ENCODE data around the genes ZNF501, TMEM42 and LTF.

DNA sequence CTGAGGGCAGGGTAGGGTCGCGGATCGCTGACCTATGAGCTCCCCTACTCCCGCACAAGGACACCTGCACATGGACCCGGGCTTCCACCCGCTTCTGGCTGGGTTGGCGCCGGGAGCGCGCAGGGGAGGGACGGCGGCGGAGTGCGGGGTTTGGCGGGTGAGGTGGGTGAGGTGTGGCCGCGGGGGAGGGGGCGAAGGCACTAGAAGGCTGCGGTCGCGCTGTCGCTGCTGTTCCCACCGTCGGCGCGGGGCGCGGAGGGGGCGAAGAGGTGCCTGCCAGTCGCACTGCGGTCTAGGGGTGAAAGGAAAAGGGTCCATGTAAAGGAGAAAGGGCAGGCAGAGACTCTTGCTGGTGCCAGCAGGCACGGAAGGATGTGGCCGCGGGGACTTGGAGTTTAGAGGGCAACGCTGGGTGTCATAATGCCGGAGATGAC lies 246.0 kb upstream of the TOPAZ1 start:
- RRBS, result 67% methylated on average over 2 of the region's 36 CpGs

DNA sequence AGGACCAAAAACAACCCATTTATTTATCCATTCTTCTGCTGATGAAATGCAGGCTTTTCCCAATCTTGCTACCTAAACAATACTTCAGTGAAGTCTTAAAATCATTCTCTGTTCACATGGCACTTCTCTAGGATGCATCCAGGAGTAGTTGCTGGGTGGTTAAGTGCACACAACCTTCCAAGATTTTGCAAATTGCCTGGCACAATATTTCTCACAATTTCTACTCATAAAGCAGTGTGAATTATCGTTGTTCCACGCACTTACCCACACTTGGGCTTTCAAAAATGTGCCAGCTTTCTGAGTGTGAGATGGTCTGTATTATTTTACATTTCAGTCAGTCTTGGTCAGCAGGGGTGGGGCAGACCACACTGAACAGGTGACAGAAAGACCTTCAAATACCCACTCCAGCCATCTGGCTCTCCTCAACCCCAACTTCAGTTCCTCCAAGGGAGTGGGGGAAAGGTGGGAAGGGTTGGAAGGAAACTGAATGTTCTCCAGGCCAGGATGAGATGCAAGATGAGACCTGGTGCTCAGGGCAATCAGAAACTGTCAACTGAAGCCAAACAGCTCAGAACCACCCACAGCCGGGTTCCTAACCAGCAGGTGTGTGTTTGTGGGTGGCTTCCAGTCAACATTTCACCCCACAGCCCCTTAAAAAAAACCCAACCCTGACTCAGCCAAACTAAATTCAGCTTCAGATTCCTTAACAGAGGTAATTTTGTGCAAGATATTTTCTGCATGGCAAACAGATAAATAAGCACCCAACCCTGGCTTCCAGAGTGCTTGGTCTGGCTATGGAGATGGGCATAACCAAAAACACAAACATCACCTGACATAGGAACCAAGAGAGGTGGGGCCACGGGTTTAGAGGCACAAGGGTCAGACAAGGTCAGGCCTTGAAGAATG lies 35.0 kb downstream of the ZNF445 start:
- RRBS, result no CpG with 5 or more reads among the region's 4 CpGs

- RRBS, result no CpG with 5 or more reads among the region's 3 CpGs
Observed at GRCh38 chr3:44444114-44444894, 33.2 kb downstream of the ZNF445 start.

GRCh38 chr3:44684942-44685279 lies 27.5 kb upstream of the ZNF502 start:
- RRBS, result no CpG with 5 or more reads among the region's 5 CpGs

GRCh38 chr3:44729255-44729801 lies at the start of gene ZNF501:
TSS of gene ZNF501 (plus strand) at chr3:44729635.
- RRBS, result no CpG with 5 or more reads among the region's 42 CpGs

- RRBS, result 1% methylated on average over 42 of the region's 95 CpGs
Observed at GRCh38 chr3:44861628-44862449, at the start of gene TMEM42. TSS of gene TMEM42 (plus strand) at chr3:44861912.

DNA sequence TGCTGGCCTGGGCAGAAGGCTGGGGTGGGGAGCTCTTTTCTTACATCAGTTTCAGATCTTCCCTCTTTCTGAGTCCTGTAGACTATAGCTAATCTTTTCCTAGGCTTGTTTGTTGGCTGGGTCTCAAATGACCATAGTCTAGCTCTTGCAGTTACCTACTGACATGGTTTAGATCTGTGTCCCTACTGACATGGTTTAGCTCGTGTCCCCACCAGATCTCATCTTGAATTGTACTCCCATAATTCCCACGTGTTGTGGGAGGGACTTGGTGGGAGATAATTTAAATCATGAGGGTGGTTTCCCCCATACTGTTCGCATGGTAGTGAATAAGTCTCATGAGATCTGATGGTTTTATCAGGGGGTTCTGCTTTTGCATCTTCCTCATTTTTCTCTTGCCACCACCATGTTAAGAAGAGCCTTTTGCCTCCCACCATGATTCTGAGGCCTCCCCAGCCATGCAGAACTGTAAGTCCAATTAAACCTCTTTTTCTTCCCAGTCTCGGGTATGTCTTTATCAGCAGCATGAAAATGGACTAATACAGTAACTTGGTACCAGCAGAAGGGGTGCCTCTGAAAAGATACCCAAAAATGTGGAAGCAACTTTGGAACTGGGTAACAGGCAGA lies 50.2 kb downstream of the CLEC3B start:
- RRBS, result no CpG with 5 or more reads among the region's 4 CpGs

DNA sequence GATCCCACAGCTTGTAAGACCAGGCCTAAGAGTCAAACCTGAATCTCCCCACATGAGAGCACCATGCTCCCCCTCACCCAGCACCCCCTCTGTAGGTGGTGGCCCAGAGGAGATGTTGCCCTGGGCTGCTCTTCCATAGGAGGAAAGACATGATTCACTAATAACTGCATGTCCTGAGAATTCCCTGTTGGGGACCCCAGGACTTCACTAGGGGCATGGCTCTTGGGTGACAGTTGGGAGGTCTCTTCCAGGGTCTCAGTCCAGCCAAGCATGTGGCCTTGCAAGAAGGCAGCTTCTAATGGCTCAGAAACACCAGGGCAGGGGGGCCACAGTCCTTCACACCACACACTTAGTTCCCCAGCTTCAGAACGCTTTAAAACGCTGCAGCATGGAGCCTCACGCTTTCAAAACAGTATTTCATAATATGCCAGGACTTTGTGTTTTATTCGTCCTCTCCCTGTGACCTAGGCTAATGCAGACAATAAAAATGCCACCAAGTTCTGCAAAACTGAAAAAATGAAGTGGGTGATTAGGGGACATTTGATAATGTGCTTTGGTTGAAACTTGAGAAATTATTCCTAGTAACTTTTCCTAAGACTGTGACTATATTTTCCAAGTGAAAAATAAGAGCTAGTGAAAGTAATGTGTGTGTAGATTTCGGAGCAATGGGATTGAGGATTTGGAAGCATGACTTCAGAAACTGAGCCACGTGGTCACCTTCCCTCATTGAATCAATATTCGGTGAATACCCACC lies 48.4 kb upstream of the LIMD1 start:
- RRBS, result no CpG with 5 or more reads among the region's 7 CpGs

- RRBS, result no CpG with 5 or more reads among the region's 3 CpGs
Observed at GRCh38 chr3:45582662-45583428, 11.7 kb upstream of the LIMD1 start.

DNA sequence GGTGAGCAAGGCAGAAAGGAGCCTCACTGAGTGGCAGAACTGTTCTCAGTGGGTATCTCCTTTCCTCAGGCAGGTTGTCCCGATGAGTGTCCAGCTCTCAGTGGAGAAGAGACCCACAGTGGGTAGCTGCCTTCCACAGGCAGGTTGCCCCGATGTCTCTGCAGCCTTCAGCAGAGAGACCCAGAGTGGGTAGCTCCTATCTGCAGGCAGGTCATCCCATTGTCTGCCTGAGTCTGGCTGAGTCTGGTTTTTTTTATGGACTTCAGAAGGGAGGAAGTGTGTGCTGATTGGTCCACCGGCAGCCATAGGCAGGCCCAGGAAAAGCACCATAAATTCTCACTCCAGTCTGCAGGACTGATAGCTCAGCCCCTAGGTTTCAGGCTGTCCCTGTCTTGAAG lies 3.8 kb upstream of the LIMD1 start:
- RRBS, result no CpG with 5 or more reads among the region's 3 CpGs

GRCh38 chr3:45644592-45645463 lies 44.4 kb upstream of the SACM1L start:
- RRBS, result no CpG with 5 or more reads among the region's 10 CpGs

DNA sequence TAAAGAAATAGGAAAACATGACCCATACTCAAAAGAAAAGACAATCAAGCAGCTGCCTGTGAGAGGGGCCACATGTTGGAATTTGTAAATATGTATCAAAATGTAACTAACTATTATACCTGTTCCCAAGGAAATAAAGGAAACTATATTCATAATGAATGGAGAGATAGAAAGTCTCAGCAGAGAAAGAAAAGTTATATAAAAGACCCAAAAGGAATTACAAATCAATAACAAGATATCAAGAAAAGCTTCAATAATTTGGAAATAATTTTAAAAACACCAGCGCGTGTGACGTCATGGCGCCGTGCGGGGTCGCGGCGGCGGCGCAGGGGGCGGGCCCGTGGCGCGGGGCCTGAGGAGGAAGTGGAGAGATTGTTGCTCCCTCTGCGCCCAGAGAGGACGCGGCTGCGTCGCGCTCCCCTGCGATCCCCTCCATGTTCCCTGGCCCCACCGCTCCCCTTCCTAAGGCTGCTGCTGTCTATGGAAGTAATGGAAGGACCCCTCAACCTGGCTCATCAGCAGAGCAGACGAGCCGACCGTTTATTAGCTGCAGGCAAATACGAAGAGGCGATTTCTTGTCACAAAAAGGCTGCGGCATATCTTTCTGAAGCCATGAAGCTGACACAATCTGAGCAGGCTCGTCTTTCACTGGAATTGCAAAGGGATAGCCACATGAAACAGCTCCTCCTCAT lies 4.3 kb downstream of the XCR1 start:
- RRBS, result no CpG with 5 or more reads among the region's 30 CpGs

DNA sequence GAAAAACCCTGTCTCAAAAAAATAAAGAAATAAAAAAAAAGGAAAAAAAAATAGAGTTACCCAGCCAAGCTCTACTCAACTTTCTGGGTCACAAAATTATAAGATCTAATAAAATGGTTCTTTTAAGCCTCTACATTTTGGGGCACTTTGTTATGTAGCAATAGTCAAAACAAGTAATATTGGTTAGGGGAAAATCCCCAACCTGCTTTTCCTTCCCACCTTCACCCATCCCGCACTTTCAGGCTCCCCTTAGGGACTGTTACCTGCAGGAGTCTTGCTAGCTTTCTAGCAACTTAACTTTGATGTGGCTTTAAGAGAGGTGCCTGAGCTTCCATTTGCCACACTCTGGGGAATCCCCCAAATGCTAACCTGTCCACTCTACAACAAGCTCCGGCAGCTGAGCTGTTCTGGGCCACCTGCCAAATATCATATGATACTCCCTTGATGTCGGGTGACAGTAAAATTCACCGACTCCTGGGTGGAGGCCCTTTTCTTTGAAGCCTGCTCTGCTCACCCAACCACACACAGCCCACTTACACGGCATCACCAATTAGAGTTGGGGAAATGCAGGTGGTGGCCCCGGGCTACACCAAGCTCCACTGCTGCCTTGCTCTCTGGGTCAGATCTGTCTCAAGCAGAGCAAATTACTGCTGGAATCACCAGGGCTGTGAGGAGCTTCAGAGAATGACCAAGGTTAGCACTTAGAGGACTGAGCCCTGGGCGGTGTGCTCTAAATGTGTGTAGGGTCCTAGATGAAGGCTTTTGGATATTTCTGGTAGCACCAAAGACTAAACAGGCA lies 38.0 kb upstream of the XCR1 start:
- RRBS, result no CpG with 5 or more reads among the region's 7 CpGs

DNA sequence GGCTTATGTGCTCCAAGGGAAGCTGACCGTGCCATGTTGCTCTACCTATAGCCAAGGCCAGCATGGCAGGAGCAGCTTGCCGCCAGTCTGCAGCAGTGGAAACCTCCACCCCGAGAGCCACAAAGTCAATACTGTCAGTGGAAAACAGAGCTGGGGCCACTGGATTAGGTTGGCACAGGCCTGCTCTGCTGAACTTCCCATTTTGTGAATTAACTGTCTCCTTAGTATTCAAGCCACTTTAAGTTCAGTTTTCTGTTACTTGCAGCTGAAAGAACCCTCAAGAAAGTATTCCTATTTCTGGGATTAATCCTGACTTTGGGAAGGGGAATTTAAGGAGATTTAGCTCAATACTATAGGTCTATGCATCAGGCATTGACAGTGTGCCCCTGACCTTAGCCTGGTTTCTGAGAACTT lies 63.8 kb upstream of the XCR1 start:
- RRBS, result no CpG with 5 or more reads among the region's 3 CpGs

DNA sequence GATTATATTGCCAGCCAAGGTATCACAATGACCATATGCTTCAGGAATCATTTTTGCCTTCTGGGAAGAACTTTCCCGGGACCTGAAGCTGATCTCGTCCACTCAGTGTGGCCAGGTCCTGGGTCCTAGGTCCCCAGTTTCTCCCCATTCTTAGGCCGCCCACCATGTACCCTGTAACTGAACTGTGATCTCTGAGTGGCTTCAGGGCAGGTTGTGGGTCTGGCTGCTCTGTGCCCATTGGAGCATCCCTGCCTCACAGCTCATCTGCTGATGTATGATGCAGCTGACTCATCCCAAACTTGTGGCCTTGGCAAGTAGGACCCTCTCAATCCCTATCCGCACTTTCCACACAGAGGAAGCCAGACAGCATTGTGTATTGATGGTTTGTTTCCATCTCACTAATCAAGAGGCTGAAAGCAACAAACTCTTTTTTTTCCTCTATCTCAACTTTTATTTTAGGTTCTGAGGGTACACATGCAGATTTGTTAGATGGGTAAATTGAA lies 69.0 kb upstream of the XCR1 start:
- RRBS, result no CpG with 5 or more reads among the region's 4 CpGs

- RRBS, result no CpG with 5 or more reads among the region's 4 CpGs
Observed at GRCh38 chr3:46206638-46207083, 1.5 kb downstream of the CCR1 start.

DNA sequence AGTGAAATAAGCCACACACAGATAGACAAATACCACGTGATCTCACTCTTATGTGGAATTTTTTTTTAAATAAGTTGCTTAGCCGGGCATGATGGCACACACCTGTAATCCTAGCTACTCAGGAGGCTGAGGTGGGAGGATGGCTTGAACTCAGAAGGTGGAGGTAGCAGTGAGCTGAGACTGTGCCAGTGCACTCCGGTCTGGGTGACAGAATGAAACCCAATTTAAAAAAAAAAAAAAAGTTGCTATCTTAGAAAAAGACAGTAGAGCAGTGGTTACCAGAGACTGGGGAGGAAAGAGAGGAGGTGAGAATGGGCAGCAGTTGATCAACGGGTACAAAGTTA lies 915 bp upstream of the CCR2 start:
- RRBS, result no CpG with 5 or more reads among the region's 4 CpGs

- RRBS, result no CpG with 5 or more reads among the region's 5 CpGs
Observed at GRCh38 chr3:46386001-46386754, 15.4 kb downstream of the CCR5 start.

DNA sequence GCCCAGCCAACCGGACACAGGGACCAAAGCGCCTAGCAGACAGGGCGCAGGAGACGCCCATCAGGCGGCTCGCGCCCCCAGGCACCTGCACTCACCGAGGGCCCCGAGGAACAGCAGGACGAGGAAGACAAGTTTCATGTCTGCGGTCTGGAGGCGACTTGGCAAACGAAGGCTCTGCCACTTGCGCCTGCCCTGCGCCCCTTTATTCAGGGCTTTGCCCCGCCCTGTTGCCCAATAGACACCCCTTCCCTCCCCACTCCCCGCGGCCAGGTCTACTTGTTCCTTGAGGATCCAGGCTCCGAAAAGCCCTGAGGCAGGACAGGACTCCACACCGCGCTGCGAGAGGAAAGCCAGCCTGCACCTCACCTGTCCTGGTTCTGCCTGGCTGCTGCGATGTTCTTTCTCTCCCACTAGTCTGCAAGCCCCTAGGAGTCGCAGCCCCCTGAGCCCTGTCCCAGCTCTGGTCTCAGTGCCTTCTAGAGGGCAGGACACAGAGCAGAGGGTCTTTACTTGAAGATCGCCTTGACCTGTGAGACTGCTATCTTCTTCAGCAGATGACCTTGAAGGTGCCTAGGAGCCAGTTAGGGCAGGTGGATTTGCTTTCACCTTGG lies at the start of gene LTF:
Gene LTF (minus strand): TSS at position 176 of the 611 bp plus-strand sequence.
- RRBS, result 95% methylated on average over 1 of the region's 25 CpGs

Measured in CMK (cell line).